ENCODE results near the genes POP5, C12orf43, OASL and P2RX4.

DNA sequence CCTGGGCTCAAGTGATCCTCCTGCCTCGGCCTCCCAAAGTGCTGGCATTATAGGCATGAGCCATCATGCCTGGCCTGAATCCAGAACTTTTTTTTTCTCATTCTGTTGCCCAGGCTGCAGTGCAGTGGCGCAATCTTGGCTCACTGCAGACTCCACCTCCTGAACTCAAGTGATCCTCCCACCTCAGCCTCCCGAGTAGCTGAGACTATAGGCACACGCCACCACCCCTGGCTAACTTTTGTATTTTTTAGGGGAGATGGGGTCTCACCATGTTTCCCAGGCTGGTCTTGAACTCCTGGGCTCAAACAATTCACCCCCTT is 6.3 kb downstream of the GATC start:
- PRO-cap = no peak

- PRO-cap = no peak
Observed at GRCh38 chr12:120465458-120465984, 4.0 kb downstream of the SRSF9 start.

- PRO-cap = no peak
Observed at GRCh38 chr12:120565306-120565745, 15.9 kb downstream of the POP5 start.

DNA sequence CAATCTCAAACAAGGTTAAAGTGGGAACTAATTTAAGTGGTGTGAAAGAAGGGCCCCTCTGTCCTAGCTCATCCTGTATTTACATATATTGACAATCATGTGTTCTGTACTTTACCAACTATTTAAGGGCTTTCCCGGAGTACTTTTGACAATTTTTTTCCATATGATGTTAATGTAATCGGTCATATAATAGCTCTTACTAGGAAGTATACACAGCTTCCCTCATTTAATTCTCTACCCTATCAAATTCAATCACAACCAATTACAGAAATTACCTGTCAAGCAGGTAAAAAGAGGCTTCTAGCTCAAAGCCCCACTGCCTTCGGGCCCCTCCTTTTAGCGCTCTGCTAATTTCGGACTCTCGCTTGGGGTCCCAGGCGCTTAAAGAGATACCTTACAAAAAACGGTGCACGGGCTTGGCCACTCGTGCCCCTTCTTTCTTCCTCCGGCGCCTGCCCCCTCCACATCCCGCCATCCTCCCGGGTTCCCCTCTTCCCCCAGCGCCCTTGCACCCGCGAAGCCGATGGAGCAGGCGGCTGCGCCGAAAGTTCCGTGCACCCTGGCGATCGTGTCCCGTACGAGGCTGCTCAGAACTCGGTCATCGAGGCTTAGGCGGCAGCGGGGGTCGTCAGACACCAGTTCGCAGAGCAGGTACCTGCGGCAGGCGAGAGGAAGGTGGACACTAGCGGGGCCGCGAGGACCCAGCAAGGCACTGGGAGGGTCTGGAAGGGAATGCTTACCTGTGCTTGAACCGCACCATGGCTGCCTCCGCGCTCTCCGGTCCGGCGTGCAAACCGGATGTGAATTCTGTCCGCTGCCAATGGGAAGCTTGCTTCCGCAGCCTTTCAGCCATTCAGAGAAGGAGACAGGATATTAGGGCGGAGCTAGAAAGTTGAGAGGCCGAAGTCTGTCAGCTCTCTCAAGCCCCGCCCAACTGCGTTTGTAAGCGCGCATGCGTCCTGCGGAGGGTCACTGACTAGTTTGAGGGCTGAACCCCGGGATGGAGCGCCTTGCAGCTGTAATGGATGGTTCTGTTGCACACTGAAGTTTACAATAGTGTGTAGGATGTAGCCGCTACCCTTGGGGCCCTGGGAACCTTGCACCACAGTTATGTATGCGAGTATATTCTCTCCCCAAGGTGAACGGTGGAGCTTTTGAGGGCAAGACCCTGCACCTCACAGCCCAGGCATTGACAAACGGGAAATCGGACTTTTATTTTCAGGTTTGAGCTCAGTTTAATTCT is at the start of gene POP5:
POP5 (minus strand) TSS at position 800 of the 1,243 bp plus-strand sequence.
- PRO-cap = bidirectional peak, plus-strand start at position 972 of the sequence, minus-strand start at position 809 of the sequence

DNA sequence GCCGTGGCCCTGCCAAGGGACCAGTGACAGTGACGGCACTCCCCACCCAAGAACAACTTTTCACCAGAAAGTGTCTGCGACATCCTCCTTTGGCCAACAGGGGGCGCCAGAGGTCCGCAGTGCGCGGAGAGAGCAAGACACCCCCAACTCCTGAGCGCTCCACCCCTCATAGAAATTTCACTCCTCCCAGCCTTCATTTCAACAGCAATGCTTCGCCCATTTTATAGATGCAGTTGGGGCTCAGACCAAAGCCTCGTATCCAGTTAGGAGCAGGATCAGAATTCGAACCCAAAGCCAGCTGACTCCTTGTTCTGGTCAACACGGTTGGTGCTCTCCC is 2.2 kb upstream of the POP5 start:
- PRO-cap = no peak

- PRO-cap = no peak
Observed at GRCh38 chr12:120584369-120585138, 3.4 kb upstream of the POP5 start.

DNA sequence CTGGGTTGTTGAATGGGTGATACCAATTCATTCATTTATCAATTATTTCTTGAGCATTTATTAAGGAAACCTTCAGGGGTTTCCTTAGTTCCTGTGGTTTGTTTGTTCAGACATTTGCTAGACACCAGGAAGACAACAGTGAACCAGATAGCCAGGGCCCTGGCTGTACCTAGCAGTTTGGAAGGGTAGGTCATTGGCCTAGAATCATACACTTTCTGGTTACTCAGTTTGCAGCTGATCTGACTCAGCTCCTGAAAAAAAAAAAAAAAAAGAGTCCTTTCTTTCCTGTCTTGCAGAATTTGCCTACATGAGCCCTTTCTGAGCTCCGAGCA is 2.3 kb downstream of the CABP1 start:
- PRO-cap = no peak

DNA sequence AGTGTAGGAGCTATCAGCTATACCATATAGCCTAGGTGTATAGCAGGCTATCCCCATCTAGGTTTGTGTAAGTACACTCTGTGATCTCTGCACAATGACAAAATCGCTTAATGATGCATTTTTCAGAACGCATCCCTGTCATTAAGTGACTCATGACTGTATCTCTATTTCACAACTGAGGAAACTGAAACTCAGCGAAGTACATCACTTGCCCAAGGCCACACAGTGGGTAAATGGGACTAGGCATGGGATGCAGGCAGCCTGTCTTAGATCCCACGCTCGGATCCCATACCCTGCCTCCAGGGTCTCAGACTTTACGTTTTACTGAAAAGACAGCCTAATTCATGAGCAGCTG is 2.5 kb upstream of the MLEC start:
- PRO-cap = no peak

GRCh38 chr12:120720244-120721209 is 5.1 kb upstream of the ACADS start:
- PRO-cap = no peak

- PRO-cap = no peak
Observed at GRCh38 chr12:120925607-120926331, 21.6 kb upstream of the SPPL3 start.

GRCh38 chr12:121016335-121016838 is at the start of gene C12orf43:
Gene C12orf43 (minus strand): TSS chr12:121016487.
- PRO-cap = unidirectional peak, minus-strand start at chr12:121016447; unidirectional peak, minus-strand start at chr12:121016487

GRCh38 chr12:121033362-121033773 is 5.7 kb downstream of the OASL start:
- PRO-cap = no peak

DNA sequence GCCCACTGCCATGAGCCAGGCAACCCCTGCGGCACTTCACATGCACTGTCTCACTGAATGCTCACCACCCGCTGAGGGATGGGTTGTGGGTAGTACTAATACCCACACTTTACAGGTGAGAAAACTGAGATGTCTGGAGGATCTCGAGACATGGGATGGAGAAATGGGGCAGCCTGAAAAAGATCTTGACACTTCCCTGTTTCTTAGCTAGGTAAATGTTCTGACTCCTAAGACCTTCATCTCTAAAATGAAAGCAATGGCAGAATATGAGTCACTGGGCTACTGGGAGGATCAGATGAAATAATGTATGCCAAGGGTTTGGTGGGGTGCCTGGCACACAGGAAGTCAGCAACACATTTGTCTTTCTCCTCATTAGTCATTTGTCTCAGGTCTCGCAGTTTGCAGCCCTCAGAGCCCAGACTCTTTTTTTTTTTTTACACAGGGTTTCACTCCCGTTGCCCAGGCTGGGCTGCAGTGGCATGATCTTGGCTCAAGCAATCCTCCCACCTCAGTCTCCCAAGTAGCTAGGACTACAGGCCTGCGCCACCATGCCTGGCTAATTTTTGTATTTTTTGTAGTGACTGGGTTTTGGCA is 5.2 kb downstream of the OASL start:
- PRO-cap = no peak

DNA sequence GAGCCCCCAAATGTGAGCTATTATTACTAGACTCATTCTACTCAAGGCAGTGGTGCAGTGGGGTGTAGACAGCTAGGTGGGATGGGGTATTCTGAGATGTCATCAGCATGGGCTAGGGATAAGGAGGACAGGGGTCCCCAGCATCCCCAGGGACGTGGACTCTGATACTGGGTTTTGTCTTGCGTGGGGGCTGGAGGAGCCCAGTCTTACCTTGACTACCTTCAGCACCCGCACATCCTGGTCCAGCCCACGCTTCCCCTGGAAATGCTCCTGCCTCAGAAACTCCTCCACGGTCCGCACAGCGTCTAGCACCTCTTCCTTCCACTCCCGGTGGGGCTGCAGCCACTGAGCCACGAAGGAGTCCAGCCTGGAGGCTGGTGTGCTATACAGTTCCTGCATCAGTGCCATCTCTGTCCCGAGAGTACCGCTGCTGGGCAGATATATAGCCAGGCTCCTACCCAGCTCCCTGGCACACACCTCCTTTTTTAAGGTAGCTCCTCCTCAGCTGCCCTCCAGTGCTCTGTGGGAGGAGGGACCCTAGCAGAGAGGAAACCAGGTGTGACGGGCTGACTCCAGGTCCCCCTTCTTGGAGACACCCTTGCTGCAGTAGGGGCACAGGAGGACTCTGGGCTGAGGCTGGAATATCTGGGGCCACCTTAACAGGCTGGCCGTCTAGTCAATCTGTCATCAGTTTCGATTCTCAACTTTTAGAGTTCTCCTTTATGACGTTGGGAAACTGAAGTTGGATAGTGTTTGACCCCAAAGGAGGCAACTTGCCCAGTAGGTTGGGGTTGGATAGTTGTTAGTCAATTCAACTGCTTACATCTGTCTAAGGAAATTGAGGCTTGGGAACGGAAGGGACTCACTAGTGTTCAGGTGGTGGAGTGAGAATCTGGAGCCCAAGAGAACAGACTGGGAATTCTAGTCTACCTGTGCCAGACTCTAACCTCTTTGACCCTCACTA is at the start of gene OASL:
OASL (minus strand) TSS at position 683 of the 964 bp plus-strand sequence.
- PRO-cap = unidirectional peak, minus-strand start at position 412 of the sequence; unidirectional peak, plus-strand start at position 832 of the sequence

- PRO-cap = no peak
Observed at GRCh38 chr12:121196841-121197444, 13.0 kb upstream of the P2RX4 start.

DNA sequence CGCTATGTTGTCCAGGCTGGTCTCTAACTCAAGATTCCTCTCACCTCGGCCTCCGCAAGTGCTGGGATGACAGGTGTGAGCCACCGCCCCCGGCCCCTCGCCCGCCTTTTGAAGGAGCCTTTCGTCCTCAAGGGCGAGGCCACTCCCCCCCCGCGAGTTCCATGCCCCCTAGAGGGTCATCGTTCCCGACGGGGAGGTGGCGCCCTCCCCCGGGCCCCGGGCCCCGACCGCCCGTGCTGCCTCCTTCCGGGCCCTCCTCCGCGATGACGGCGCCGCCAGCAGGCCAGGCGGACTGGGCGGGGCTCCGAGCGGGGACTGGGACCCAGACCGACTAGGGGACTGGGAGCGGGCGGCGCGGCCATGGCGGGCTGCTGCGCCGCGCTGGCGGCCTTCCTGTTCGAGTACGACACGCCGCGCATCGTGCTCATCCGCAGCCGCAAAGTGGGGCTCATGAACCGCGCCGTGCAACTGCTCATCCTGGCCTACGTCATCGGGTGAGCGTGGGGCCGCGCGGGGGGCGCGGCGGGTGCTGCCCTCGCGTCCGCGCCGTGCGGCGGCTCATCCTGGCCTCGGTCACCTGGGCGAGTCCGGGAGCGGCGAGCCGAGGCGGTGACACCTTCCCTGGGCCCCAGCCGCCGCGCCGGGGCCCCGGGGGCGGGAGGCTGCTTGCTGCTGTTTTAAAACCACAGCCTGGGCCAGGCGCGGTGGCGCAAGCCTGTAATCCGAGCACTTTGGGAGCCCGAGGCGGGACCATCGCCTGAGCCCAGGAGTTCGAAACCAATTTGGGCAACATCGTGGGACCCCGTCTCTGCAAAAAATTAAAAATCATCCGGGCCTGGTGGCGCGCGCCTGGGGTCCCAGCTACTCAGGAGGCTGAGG is at the start of gene P2RX4:
P2RX4 (plus strand) TSS at position 325 of the 879 bp plus-strand sequence.
- PRO-cap = bidirectional peak, plus-strand start at position 325 of the sequence, minus-strand start at position 238 of the sequence; bidirectional peak, plus-strand start at position 590 of the sequence, minus-strand start at position 438 of the sequence; unidirectional peak, minus-strand start at position 650 of the sequence

DNA sequence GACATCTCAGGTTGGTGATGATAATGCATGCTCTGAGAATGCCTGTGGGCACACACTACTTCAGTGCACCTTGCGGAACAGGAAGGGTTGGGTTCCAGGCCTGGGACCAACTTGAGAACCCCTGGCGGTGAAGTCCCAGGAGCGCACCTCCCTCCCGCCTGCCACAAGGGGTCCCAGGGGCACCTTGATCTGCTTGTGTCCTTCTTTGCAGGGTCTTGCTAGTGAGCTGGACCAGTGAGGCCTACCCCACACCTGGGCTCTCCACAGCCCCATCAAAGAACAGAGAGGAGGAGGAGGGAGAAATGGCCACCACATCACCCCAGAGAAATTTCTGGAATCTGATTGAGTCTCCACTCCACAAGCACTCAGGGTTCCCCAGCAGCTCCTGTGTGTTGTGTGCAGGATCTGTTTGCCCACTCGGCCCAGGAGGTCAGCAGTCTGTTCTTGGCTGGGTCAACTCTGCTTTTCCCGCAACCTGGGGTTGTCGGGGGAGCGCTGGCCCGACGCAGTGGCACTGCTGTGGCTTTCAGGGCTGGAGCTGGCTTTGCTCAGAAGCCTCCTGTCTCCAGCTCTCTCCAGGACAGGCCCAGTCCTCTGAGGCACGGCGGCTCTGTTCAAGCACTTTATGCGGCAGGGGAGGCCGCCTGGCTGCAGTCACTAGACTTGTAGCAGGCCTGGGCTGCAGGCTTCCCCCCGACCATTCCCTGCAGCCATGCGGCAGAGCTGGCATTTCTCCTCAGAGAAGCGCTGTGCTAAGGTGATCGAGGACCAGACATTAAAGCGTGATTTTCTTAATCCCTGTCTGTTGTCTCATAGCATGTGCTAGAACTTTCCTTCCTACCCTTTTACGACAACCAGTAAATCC is 23.6 kb downstream of the P2RX4 start:
- PRO-cap = no peak

DNA sequence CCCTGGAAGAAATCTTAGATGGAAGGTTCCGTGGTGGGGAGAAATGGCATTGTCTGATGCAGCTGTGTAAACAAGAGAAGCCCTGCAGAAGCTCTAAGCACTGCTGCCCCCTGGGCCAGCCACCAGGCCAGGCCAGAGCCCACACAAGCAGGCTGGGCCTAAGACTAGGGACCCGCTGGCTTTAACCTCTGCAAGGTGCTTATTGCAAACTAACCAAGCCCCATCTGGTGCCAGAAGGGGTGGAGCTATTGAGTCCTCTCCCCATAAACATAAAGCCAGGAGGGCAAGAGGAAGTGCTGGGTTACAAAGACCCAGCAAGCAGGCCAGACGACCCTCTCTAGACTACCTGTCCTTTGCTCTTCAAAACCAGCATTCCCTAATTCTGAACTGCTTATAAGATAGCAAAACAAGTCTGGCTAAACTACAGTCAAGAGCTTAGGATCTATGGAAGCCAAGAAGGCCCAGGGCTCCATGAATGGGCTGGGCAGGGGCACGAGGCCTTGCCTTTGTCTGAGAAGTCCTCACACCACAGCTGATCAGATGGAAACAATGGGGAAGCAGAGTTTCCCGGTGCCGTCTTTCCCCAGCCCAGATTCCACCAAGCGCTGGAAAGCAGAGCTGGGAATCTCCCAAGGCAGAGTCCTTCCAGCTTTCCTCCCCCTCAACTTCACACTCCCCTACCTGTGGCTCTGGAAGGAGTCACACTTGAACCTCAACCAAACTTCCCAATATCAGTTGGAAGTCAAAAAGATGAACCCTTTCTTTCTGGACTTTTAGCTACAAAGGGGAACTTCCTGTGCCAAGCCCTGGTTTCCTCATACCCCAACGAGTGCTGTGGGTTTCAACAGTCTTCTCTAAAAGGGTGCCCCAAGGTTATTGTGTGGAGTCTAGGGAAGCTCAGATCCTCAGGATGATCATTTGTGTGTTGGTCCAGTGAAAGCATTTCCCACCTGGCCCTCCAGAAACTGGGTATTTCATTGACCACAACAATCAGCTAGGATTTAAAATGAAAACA is 29.0 kb downstream of the P2RX4 start:
- PRO-cap = no peak

DNA sequence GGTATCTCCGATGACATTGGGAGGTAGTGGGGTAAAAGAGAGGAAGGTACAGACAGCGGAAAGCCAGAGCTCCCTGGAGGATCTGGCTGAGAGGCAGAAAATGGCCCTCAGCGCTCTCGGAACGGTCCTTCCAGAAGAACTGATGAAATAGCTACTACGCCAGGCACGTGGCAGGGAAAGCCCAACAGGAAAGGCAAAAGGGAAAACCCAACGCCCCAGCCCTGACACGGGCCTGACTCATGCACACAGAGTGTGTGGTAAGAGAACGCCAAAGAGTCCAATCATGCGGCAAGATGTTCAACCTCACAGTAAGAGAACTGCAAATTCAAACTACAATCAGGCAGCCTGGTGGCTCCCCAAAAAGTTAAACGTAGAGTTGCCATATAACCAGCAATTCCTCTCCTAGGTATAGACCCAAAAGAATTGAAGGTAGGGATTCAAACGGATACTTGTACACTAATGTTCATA is 19.5 kb downstream of the CAMKK2 start:
- PRO-cap = bidirectional peak, plus-strand start at position 248 of the sequence, minus-strand start at position 123 of the sequence

GRCh38 chr12:121400240-121401403 is 704 bp downstream of the RNF34 start:
- PRO-cap = unidirectional peak, plus-strand start at chr12:121400315